Tibial artery (tissue), 1 donor: Measurements from ENCODE around the genes OR4D1 and EPX.

GRCh38 chr17:57993356-57994447, 5.6 kb upstream of the VEZF1 start:
- PRO-cap, result no peak

DNA sequence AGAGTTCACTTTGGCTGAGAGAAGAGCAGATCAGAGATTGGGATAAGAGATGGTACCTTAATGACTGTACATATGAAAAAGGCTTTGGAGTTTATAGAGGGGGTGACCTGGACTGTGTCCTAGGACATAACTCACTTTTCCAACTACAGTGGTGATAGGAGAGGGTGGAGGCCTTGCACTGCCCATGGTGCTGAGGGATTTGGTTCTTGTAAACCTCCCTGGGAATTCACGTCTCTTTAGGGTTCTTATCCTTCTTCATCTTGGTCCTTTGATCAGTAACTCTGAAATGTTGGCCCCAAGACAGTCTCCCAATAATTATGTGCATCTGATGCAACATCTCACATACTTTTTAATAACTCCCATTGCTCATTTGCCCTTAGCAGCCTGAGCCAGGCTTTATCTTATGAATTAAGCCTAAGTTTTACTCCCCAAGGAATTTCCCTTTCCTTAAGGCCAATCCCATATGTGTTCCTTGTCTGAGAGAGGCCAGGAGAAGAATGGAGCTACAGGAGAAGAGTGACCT, at the start of gene OR4D1:
TSS of gene OR4D1 (plus strand) at position 424 of the 523 bp plus-strand sequence.
- PRO-cap, result no peak

GRCh38 chr17:58192530-58192784, at the start of gene EPX:
Gene EPX (plus strand): TSS chr17:58192726.
- PRO-cap, result no peak

- PRO-cap, result no peak
These were observed 11.1 kb downstream of the LPO start for GRCh38 chr17:58249302-58250113.

- PRO-cap, result no peak
These were observed 20.1 kb downstream of the TSPOAP1 start for GRCh38 chr17:58308493-58308864.

- PRO-cap, result bidirectional peak, plus-strand start at chr17:58331570, minus-strand start at chr17:58331455
These were observed 2.6 kb upstream of the TSPOAP1 start for GRCh38 chr17:58330994-58331853.

- PRO-cap, result no peak
These were observed 5.9 kb upstream of the TSPOAP1 start for GRCh38 chr17:58334458-58334986.

DNA sequence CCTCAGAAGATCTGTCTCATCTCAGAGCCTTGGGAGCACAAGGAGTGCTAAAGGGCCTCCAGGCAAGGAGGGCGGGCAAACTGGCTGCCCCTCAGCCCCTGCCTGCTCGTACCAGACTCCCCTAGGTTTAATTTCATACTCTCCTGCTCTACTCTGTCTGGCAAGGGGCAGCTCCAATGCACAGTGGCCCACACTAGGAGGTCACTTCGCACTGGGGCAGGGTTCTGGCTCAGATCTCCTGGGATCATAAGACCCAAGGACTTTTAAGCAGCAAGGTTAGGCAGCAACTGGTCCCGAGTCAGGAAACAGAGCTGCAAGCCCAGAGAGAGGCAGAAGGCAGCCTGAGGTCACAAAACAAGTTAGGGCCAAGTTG, 7.7 kb upstream of the TSPOAP1 start:
- PRO-cap, result no peak

GRCh38 chr17:58345497-58346117, 6.4 kb downstream of the SUPT4H1 start:
- PRO-cap, result no peak

DNA sequence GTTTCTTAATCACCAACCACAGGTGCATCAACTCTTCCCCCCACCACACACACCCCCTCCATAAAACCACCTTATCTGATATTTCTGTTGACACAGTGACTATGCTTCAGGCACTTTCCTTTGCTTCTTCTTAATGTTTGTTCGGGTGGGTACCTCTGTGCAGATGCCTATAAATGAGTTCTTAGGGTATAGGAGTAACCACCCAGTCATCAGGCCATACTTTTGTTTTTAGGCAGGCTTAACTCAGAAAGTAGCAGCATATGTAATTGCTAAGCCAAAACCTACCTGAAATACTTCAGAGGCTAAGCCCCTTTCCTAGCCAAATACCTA, 29.4 kb downstream of the RNF43 start:
- PRO-cap, result no peak

DNA sequence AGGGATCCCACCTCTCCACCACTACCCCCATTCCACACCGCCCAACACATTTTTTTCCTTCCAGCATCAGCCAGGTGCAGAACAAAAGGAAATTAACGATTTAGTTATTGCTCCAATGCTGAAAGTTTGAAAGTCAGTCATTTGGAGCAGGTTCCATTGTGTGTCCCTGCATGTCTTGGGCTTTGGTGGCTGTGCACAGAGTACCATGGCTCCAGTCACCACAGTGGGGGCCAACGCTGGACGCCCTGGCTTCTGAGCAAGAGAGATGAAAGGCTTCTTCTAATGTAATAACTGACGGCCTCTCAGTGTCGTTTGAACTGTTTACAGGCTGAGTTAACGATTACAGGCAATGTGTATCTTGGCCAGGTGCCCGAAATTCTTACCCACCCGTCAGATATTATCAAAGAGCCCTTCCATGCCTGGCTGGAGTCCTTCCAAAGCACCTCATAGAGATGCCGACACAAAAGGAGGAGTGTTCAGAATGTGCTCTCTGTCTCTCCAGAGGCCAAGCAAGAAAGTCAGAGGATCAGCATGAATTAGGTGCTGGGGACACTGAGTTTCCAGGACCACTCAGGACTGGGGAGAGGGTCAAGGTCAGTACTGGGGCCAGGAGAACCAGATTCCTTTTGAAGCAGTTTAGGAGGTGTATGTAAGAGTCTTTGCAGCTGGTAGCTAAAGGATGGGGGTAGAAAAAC, 25.9 kb downstream of the RNF43 start:
- PRO-cap, result no peak

DNA sequence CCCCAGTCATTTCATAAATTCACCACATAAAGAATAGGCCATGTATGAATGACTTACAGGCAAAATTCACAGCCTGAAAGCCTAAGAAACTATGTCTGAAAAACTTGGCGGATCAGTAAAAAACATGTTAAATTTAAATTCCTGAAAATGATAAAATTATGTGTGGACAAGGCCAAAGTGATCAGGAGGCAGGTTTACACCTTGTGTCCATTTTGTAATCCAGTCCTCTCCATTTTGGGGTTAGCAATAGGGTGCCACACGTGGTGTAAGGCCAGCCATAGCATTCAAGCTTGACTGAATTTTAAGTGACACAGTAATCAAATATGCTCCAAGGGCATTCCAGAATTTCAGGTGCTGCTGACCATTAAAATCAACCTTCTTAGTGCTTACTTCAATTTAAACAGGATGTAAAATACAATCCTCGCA, 2.8 kb downstream of the RNF43 start:
- PRO-cap, result no peak

- PRO-cap, result no peak
These were observed 1.1 kb downstream of the PPM1E start for GRCh38 chr17:58756805-58757195.

- PRO-cap, result no peak
These were observed 10.4 kb downstream of the PRR11 start for GRCh38 chr17:59165859-59166477.

GRCh38 chr17:59361392-59362152, 30.1 kb downstream of the YPEL2 start:
- PRO-cap, result no peak

DNA sequence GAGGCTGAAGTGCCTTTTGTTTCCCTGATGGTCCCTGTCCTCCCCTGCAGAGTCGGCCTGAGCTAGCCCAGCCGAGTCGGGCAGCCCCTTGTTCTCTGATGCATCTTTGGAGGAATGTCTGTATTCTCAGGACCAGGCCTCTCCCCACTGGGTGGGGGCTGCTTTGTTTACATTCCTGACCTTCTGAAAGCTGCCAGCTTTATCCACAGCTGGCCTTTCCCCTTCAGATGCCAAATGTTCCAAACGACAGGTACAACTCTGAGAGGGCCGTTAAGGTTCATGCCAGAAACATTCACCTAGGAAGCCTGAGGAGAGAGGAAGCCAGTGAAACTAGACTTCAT, 35.0 kb downstream of the YPEL2 start:
- PRO-cap, result no peak

- PRO-cap, result no peak
These were observed 91.7 kb downstream of the YPEL2 start for GRCh38 chr17:59422919-59423821.

DNA sequence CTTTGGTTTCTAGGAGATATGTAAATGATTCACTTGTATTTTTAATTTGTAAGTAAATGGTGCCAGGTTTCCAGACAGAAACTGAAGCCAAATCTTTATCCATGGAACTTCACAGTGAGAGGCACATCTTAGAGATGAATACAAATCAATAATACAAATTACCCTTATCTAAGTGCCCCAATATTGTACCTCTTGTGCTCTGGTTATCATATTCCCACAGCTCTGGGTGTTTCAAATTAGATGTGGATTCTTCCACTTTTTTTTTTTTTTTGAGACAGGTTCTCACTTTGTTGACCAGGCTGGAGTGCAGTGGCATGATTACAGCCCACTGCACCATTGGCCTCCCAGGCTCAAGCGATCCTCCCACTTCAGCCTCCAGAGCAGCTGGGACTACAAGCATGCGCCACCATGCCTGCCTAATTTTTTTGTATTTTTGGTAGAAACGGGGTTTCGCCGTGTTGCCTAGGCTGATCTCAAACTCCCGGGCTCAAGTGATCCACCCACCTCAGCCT, 38.0 kb upstream of the DHX40 start:
- PRO-cap, result no peak

GRCh38 chr17:59744254-59744719, 36.8 kb downstream of the VMP1 start:
- PRO-cap, result no peak

DNA sequence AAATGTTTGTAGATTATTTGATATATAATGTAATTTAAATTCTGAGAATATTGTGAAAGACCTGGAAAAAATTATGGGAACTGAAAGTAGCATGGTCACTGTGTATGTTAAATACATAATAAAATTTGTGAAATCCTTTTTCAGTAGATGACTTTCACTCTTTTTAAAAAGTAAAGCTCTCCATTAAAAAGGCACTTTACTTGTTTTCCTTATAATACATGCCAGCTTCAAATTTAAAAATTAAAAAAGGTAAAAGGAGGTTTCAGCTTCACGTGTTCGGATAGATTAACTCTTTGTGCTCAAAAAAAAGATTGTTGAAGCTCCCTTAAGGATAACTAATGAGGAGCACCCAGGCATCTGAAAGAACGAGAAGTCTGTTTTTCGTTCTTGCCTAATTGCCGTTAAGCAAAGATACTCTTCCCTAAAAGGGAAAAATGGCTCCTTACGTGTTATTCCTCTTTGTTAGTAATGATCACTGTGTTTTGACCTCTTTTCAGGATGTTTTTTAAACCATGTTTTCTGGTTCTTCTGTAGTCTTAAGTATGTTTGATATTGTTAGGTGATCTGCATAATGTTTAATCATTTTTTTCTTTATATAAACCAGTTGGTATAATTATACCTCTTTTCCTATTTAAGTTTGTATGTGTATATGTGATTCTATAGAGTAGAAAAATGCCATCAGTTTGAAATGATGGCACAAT, 87.7 kb downstream of the TUBD1 start:
- PRO-cap, result no peak